Myometrial cell (primary cell): Measurements from ENCODE around the genes BCAR1, CFDP1 and VAT1L.

- RAMPAGE, long total RNA, result no peak
Observed at GRCh38 chr16:75234646-75236142, 16.2 kb downstream of the BCAR1 start.

GRCh38 chr16:75249794-75250582 is 1.4 kb downstream of the BCAR1 start:
- RAMPAGE, long total RNA, result no peak

DNA sequence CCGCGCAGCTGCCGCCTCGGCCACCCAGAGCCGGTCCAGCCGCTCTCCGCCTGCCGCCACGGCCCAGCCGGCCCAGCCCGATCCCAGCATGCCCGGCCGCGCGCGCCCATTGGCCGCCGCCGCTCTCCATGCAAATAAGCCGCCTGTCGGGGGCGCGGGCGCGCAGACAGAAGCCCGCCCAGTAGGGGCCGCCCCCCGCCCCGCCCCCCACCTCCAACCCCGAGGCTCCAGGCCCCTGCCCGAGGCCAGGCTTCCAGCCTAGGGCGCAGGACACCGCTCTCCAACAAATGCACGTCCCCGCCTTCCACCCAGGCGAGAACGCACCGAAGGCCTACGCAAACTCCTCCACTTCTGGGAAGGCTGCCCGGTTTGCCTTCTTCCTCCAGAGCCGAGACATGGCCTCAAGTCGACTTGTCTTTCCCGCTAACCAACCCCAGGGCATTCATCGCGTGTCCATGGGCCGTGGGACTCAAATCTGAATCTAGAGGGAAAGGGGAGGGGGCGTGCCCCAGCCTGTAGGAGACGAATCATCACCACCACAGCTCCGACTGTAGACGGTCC is at the start of gene BCAR1:
TSS of gene BCAR1 (minus strand) at position 37 of the 561 bp plus-strand sequence.
- RAMPAGE, long total RNA, result no peak

DNA sequence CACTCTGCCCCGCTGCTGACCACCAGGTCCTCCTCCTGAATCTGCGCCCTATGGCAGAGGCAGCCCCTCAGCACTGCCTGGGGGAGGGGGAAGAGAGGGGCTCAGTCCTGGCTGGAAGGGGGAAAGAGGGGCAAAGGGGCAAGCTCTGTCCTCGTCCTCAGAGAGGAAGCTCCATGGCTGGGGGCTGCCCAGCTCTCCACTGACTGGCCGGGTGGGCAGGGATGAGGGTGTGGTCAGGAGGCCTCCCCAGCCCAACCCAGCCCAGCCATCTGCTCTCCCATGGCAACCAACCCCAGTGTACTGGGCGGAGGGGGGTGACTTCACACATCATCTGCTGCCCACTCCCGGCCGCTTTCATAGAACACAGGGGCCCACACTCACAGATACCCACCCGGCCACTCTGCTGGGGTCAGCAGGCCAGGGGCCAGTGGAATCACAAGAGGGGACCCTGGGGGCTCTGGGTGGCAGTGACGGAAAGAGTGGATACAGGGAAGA is 5.6 kb upstream of the BCAR1 start:
- RAMPAGE, long total RNA, result no peak

- RAMPAGE, long total RNA, result no peak
Observed at GRCh38 chr16:75264193-75264599, 12.8 kb upstream of the BCAR1 start.

DNA sequence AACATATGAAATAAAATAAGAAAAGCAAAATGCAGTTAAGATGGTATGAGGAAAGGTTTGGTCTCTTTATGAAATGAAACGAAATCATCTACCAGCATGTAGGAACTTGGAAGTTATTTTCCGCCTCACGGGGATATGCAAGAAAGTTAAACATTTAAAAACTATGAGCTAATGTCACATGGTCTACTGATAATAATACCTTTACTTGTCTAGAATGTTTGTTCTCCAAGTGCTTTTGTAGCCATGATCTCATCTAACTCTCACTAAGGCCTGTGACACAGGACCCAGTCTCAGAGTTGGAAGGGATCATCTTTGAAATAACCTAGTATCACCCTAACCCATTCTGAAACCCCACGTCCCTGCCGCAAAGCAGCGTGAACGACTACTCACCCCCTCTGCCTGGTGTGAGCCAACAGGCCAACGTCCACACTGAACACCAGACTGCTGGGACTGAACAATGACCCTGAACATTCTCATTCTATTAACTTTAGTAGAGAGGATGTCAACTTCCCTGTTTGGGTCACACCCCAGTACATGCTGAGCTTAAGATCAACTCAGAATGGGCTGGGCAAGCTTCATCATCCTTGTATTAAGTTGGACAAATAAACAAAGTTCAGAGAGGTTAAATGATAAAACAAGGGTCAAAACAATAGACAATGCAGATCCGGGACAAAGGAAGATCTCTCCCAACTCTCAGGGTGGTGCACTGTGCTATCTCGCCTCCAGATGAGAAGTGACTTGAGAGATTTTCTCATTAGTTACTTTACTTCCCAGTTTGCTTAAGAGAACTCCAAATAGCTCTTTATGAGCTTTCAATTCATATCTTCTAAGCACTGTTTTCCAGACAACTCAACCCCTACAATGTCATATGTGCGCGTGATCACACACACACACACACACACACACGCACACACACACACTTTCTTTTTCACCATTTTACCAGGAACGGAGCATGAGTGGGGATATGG is 54.9 kb upstream of the BCAR1 start:
- RAMPAGE, long total RNA, result no peak

- RAMPAGE, long total RNA, result start-site peak on the minus strand at chr16:75433431-75433483, 5,361 and 5,956 reads in 2 replicates
Observed at GRCh38 chr16:75432697-75433681, at the start of gene CFDP1. CFDP1 (minus strand) TSS chr16:75433503.

GRCh38 chr16:75656938-75657638 is 9.5 kb downstream of the TERF2IP start:
- RAMPAGE, long total RNA, result no peak

GRCh38 chr16:75760971-75761457 is 34.7 kb upstream of the CPHXL start:
- RAMPAGE, long total RNA, result no peak

DNA sequence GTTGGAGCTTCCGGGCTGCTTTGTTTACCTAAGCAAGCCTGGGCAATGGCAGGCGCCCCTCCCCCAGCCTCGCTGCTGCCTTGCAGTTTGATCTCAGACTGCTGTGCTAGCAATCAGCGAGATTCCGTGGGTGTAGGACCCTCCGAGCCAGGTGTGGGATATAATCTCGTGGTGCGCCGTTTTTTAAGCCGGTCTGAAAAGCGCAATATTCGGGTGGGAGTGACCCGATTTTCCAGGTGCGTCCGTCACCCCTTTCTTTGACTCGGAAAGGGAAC is 101.1 kb upstream of the CPHXL start:
- RAMPAGE, long total RNA, result no peak

DNA sequence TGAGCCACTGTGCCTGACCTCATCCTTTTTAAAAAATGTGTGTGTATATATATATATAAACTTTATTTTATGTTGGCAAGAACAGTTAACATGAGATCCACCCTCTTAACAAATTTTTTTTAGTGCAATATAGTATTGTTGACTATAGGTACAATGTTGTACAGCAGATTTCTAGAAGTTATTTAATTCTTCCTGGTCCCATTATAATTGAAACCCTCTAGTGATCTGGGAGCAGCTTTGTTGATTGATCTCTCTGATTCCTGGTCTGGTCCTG is 254.2 kb upstream of the CNTNAP4 start:
- RAMPAGE, long total RNA, result no peak

DNA sequence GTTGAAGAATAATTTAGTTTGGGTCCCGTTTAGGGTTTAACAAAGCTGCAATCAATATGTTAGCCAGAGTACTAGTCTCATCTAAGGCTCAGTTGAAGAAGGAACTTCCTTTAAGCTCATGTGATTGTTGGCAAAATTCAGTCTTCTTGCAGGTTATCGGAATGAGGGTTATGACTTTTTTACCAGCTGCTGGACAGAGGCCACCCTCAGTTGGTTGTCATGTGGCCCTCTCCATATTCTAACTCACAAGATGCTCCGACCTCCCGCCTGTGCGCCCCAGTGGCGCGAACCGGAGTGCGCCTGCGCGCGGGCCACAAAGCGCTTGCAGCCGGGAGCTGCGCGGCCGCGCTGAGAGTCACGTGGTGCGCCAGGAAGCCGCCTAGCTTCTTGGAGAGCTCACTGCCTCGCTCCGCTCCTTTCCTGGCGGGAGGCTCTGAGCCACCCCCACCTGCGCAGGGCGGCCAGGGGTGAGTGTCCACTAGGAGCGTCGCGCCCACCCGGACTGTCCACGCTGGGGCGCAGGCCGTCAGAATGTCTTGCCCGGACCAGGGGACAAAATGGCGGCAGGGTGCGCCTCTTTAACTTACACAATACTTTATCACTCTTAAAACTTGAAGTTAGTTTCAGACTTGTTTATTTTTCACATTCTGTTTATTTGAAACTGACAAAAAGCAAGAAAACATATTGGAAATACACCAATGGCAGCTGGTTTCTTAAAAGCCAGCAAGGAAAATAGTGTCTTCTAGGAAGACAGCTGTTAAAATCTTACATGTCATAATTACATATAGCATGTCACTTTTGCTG is 357.7 kb downstream of the CNTNAP4 start:
- RAMPAGE, long total RNA, result no peak

GRCh38 chr16:77190107-77190820 is 726 bp upstream of the MON1B start:
- RAMPAGE, long total RNA, result no peak

DNA sequence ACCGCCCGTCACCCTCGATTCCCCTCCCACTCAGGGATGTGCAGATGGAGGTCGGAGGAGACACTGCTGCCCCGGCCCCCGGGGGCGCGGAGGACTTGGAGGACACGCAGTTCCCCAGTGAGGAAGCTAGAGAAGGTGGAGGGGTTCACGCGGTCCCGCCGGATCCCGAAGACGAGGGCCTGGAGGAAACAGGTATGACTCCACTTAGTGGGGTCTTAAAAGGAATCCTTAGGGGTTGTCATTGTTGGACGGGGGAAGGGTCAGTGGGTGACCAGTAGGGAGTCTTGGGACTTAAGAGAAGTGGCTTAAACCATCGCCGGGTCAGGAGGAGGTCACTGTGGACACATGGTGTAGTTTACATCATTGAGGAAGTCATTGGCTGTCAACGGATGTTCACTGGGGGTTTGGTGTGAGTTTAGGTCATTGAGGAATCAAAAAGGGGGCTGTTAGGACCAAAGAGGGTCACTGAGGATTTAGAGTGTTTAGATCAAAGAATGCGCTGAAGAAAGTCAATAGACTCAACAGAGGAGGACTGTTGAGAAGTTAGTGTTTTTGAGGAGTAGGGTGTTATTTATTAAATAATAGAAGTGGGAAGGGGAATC is 553 bp downstream of the MON1B start:
- RAMPAGE, long total RNA, result no peak

DNA sequence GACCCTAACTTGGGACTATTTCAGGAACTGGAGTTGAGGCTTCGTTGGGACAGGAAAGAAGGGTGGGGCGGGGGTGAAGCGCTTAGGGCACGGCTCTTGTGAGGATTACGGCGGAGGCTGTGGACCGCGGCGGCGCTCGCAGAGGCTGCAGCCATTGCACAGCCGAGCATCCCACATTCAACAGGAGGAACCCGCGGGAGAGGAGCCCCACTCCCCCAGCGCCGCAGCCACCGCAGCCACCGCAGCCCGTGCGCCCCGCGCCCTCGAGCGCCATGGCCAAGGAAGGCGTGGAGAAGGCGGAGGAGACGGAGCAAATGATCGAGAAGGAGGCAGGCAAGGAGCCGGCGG is at the start of gene VAT1L:
TSS of gene VAT1L (plus strand) at position 154 of the 348 bp plus-strand sequence.
- RAMPAGE, long total RNA, result no peak

DNA sequence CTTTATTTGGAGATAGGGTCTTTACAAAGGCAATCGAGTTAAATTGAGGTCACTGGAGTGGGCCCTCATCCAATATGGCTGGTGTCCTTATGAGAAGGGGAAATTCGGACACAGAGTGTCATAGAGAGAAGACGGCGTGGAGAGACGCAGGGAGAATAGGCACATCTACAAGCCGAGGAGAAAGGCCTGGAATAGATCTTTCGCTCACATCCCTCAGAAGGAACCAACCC is 71.5 kb downstream of the VAT1L start:
- RAMPAGE, long total RNA, result no peak

GRCh38 chr16:78092507-78092933 is 6.9 kb upstream of the WWOX start:
- RAMPAGE, long total RNA, result no peak

DNA sequence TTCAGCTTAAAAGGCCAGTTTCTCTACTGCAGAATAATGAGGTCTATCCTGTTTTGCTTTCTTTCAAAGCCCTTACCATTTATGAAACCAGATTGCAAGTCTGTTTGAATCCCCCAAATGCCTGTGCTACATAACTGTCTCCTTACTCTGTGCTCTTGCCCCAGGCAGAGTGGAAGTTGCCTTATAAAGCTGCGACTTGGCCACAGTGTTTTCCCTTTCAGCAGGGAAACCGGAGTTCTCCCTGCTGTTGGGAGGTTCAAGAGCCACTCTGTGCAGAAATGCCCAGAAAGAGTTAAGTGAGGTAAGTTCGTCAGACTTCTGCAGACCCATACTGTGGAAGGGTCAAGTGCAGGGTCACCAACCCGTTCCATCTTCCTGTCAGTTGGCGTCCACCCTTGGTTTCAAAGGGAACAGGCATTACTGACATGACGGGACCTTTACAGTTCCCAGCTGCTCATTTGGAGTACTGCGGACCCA is 508.9 kb downstream of the WWOX start:
- RAMPAGE, long total RNA, result no peak

DNA sequence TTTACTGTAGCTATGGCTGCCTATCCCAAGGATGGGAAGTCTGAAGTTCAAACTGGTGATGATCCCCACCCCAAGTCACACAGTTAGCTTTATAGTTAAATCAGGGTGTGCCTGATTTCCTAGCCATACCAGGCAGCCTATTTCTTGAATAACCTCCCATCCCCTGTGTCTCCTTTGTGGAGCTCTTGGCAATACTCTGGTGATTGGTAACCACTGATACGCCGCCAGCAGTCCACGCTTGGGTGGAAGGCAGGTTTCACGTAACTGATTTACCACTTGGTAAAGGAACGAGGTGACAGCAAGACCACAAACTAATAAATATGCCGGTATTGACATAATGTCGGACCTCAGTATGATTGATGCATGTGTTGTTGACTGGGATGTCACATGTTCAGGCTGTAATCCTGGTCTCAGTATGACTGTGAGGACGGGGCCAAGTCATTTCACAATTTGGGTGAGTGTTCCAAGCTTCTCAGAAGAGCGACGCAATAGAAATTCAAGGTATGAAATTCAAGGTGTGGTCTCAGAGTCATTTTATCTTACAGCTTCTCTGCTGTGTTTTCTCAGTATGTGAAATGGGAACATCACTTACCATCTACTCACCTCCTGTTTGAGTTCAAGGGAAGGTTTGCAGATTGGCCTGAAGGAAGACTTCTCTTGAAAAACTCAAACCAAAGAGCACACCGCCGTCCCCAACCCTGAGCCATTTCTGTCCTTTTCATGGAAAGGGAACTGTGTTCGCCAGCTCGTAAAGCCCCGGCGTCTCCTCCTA is 678.8 kb downstream of the WWOX start:
- RAMPAGE, long total RNA, result no peak

DNA sequence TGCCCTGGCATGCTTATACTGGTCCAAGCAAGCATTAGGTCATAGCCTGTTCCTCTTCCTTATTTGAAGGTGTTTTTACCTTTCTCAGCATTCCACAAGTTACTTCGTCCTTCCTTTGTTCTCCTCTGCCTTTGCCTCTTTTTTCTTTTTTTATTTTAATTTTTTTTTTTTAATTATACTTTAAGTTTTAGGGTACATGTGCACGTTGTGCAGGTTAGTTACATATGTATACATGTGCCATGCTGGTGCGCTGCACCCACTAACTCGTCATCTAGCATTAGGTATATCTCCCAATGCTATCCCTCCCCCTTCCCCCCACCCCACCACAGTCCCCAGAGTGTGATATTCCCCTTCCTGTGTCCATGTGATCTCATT is 548.7 kb downstream of the MAF start:
- RAMPAGE, long total RNA, result no peak